ENCODE results near the gene PRELID2.

- PRO-cap: no peak
Measured at GRCh38 chr5:142223759-142224268, 101.0 kb downstream of the SPRY4 start.

DNA sequence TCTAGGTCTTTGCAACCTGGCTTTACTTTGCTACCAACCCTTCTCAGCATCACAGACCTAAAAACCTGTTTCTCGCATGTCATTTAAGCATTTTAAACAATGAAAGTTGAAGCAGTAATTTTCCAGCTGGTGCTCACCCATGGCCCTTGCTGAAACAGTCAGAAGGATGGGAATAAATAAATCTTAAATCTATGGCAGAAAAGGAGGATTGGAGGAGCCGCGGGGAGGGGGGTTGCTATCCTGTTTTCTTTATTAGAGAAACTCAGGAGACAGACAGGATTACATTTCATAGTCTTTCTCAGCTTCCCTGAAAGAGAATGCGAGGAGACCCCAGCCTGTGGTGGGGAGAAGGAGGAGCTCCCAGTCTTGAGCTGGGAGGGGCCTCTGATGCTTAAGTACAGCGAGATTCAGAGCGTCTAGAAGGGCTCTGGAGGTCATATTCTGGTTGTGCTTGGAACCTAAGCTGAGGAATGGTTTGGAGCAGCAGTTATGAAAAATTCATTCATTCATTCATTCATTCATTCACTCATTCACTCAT, 2.2 kb upstream of the SPRY4 start:
- PRO-cap: no peak

- PRO-cap: no peak
Measured at GRCh38 chr5:142376033-142376471, 51.2 kb upstream of the SPRY4 start.

DNA sequence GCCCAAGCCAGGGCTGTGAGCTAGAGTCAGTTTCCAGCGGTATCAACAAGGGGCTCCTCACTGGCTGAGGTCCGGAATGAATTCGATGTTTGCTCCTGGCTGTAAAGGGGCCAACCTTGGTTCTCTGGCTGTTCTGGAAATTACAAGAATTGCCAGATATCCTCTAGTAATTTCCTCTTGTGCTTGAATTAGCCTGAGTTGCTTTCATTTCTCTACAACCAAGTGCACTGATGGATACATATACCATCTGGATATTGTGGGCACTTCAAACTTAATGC, 129.2 kb upstream of the SPRY4 start:
- PRO-cap: no peak

DNA sequence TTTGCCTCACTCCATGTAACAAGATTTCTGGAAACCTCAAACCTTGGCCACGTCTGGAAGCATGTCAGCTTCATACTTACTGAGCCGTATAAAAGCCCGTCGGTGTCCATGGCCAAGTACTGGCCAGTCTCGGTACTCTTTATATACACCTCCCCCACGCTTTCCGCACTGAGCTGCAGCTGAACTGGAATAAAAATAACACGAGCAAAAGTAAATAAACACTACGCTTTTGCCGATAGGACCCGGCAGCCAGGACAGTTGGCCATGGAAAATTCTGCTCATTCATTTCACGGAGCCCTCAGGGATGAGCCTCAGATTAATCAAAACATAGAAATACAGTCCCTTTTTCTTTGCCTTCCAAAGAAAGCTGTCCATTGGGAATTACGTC, 85.3 kb downstream of the FGF1 start:
- PRO-cap: no peak

DNA sequence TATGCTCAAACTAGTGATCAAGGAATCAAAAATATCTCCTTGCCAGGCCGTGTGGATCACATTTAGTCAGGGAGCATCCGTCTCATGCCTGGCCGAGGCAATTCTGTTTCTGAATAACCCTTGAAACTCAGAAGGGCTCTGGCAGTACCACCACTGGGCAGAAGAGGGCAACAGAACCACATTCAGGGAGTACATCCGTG, 74.9 kb downstream of the FGF1 start:
- PRO-cap: no peak

DNA sequence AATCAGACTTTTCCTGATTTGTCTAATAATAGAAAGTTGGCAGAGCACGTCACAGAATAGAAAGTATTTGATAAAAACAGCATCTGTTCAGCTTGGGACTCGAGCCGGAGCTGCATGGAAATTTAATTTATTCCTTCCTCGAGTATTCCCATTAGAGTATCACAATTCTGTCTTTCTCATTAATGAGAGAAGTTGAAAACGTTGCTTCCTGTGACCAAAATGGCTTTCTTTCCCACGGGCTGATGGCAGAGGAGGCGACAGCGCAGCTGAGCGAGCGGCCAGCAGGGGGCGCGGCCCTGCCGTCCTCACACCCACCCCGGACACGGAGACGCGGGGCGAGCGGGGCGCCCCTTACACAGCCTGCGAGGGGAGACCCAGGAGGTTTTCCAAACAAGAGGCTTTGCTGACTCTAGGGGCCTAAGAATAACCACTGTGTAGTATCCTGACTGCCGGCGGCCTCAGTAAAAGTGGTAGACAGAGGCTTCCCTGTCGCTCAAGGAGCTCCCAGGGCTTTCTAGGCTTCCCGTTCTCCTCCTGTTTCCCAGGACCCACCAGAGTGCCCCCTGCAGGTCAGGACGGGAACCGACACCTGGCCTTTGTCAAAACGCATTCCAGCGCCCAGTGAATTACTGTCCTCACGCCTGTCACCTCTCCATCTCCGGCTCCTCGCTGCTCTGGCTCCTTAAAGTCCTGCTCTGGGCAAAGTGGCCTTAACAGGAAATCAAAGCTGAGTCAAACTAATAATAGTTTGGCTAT, 27.3 kb upstream of the FGF1 start:
- PRO-cap: no peak

DNA sequence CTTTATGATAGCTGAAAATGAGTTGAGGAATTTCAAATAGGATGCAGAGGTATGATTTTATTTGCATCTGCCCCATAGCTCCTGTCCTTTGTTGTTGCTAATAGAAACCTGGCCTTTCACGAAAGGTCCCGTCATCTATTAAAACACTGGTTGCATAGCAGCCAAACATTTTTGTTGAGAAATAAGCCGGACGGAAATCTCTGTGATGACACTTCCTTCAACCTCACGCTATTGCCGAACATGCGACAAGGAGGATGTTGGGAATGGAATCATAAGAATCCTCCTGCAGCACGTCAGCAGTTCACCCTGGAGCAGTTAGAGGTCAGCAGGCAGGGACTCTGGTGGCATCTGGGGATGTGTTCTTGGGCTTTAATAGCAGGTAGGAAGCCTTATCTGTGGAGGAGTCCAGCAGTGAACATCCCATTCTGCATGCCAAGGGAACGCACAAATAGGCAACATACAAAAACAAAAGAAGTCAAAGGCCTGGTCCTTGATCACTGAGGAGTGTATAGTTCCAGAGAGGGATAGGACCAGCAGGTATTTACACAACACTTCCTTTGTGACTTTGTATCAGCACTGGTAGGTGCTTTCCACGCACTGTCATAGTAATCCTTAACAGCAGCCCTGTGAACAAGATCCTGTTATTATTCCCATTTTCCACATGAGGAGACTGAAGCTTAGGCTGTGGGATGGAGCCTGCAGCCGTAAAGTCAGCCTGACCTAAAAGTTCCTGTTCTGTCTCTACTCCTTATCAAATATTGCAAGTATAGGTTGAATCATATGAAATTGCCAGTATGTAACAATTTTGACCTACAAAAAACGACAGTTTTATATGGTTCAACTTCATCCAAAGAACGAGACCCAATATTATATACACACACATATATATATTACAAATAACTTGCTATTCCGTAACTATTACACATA, 33.5 kb downstream of the ARHGAP26 start:
- PRO-cap: no peak

GRCh38 chr5:142816175-142816933, 46.2 kb downstream of the ARHGAP26 start:
- PRO-cap: no peak

DNA sequence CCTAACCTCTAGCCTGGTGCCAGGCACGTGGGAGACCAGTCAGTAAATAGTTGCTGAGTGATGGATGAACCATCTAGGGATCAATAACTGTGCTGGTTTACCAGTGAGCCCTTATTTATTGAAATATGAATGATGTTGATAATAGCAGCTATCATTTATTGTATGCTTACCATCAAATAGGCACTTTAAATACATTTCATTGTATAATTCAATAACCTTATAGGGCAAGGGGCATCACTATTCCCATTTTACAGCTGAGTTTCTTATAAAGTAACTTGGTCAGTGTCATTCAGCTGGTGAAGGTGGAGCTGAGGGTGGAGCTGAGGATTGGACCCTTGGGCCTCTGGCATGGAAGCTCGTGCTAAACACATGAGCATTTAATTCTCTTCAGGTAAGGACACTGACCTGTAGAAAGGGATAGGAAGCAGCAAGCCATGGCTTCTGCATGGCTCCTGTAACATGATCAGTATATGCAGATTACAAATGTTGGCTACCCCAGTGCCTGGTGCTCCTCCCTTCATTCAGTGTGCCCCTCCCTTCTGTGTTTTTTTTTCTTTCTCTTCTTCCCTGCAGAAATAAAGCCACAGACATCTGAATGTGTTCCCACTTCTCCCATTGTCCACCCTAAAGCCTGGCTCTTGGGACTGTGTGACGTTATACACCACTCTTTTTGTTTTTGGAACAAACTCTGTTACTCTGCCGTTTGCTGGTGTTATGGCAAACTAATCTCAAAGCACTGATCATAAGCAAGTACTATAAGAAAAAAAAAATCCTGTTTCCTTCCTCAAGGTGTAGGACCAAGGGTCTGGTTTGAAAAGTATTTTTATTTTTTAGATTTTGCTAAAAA, 52.9 kb downstream of the ARHGAP26 start:
- PRO-cap: no peak

DNA sequence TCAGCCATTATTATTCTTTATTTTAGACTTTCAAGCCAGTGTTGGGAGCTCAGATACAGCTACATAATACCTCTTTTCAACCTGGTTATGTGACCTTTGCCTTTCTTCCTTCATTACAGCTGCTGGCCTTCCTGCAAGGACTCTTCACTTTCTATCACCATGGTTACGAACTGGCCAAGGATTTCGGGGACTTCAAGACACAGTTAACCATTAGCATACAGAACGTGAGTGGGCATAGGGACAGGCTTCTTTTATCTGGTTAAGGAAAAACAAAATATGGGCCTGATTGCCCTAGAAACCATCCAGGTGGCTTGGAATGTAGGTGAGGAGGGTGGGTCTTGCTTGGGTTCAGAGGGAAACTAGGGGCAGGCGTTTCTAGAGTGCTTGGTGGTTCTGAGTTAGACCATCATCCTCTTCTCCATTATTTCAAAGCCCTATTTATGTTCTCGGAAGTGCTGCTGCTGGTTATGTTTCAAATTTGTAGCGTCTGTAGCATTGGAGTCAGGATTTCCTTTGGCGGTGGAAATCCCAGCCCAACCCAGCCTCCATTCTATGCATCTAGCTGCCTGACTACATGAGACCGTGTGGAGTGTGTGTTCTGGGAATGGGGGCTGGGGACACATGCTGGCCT, 131.8 kb downstream of the ARHGAP26 start:
- PRO-cap: no peak

DNA sequence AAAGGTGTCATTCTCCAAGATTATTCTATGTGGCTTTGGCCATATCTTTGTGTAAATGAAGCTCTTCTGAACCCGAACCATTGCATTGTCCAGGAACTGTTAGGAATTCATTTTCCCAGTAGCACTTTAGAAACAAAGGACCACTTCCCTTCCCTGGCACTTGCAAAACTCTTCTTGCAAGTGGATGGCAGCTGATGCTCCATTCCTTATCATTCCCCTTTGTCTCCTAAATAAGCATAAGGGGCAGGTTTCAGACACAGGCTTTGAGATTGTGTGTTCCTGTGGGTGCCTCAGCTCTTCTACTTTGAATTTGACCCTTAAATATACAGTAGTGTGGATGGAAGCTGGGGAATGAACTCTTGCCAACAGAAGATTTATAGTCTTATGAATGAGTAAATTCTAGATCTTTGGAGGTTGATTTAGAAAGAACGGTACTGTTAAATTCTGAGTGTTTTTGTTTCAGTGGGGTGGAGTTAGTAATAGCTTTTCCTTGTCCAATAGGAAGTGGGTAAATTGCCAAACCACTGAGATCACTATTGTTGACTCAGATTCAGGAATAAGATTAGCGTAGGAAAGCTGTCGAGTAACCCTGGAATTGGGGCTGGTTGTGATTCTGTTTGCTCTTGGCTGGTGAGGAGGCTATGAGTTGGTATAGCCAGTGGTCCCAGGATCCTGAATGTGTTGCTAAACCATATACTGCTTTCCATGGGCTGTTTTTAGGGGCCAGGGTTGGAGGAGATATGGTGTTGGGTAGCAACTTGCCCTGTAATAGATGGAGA, 155.5 kb downstream of the ARHGAP26 start:
- PRO-cap: no peak

GRCh38 chr5:142996469-142997025, 226.4 kb downstream of the ARHGAP26 start:
- PRO-cap: no peak

DNA sequence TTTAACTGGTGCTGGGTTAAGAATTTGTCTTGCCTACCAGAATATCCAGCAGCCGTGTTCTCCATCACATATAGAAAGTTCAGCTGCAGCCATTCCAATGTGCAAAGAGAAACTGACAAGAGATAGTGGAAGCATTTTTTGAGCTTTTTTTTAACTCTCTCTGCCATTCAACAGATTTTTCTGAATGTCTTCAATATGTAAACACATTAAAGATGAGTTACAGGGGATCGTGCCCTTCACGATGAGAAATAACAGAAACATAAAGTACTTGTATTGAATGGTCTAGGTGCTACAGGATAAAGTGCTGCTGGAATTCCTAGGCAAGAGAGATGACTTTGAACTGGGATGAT, 235.8 kb downstream of the NR3C1 start:
- PRO-cap: no peak

DNA sequence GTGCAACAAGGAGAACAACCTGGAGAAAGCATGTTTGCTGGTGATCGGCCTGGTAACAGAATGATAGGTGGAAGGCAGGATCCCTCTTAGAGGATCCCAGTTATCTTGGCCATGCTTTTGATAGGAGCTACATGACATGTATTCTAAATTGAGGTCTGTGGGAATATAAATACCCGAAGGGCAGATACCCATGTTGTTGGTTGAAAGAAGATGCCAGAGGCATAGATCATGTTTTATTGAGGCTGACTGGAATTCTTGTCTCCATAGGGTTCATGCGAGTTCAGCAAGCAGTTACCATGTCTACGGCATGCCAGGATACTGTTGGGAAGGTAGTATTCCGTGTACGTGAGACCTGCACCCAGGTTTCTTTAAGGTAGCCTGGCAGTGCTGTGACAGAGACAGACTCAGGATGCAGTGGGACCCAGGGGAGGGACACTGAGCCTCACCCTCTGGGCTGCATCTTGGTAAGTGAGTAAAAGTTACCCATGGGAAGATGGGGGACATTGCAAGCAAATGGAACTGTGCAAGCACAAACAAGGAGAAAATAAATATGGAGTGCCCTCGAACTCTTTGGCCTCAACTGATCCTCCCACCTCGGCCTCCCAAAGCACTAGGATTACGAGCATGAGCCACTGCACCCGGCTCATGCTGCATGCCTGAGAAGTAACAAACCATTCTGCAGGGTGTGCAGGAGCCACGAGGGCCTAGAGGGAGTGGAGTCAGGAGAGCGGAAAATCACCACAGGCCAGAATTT, 230.6 kb downstream of the NR3C1 start:
- PRO-cap: no peak

GRCh38 chr5:143214208-143214484, 189.3 kb downstream of the NR3C1 start:
- PRO-cap: no peak

DNA sequence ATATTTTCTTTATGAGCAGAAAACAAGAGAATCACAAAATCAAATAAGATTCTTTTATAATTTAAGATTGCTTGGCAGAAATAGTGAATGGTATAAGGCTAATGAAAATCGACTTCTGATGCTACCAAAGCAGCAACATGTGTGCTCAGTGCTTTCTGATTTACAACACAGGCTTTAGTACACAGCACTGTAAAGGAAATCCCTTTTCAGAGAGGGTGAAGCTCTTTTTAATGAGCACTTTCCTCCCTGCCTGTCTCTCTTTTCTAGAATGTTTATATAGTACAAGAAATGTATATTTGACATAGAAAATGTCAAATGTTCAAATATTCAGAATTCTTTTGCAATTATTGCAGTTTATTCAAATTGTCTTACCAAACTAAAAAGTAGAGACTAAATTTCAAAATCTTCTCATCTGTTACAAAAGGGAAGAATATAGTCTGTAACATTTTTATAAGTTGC, 56.6 kb downstream of the NR3C1 start:
- PRO-cap: no peak

- PRO-cap: no peak
Measured at GRCh38 chr5:143349262-143350033, 54.0 kb downstream of the NR3C1 start.

DNA sequence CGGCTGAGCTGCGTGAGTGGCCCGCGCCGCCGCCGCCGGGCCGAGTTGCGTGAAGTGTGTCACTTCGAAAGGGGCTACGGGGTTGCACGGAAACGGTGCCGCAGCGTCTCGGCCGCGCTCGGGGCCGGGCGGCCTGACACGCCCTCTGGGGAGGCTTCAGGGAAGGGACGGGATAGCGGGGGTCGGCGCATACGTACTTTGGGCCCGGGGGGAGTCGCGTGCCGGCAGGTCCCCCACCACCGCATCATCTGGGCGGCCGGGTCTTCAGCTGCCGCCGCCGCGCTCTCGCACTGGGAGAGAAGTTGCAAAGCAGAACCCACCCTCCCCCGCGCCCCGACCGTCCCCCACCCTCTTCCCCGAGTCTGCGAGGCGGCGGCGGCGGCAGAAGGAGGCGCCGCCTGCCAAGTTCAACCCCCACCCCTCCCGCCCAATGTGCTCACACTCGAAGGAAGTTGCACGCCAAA, 725 bp upstream of the NR3C1 start:
- PRO-cap: bidirectional peak, plus-strand start at position 62 of the sequence, minus-strand start at position 58 of the sequence; bidirectional peak, plus-strand start outside the sequence, minus-strand start at position 364 of the sequence

GRCh38 chr5:145835000-145835861, at the start of gene PRELID2:
TSS of gene PRELID2 (minus strand) at chr5:145835342.
- PRO-cap: bidirectional peak, plus-strand start at chr5:145835471, minus-strand start at chr5:145835275

Data from penis (tissue), 1 donor.